Mucosa of descending colon (tissue), 1 donor: ENCODE results near the gene ABCC1.

DNA sequence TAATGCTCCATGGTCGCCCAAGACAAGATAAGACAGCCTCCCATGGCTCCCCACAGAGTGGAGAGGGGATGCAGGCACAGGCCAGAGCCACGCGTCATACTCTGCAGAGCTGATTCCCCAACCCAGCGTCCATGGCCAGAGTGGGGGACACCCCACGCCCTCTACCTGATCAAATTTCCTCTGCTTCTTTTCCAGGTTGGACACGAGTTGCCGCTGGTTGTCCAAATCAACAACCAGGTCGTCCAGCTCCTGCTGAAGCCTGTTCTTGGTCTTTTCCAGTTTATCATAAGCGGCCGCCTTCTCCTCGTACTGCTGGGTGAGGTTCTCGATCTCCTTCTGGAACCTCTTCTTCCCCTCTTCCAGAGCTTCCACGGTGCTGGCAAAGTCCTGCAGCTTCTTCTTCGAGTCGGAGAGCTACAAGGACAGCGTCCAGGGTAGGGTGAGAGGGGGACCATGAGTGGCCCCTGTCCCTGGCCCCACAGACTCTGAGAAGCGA, 74.0 kb downstream of the NDE1 start:
- PRO-cap, result no peak

DNA sequence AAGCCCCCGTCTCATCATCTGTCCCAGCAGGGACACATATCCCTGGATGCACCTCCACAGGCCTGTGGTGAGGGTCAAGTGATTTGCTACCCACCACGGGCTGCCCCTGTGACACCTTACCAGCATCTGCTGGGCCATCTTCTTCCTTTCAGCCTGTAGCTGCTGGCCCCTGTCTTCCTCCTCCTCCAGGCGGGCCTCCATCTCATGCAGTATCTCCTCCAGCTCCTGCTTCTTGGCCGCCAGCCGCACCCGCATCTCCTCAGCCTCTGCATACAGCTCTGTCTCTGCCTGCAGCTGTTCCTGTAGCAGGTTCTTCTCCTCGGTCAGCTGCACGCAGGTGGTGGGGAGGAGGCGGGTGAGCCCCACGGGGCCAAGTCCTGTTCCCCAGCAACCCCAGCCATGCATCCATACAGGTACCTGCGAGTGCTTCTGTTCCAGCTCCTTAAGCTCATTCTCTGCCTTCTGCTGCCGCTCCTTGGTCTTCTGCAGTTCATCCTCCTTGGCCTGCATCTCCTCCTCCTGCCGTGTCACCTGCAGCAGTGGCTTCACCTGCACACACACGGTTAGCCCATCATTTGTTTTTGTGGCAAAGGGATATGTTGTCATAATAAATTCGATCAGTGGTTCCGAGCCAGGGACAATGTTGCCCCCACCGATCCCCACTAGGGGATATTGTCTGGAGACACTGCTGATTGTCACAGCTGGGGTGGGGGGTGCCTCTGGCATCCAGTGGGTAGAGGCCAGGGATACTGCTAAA, 91.5 kb downstream of the NDE1 start:
- PRO-cap, result no peak

- PRO-cap, result no peak
These were observed 2.7 kb downstream of the MYH11 start for GRCh38 chr16:15854079-15854495.

GRCh38 chr16:15856638-15856854, 282 bp downstream of the MYH11 start:
- PRO-cap, result no peak

GRCh38 chr16:15949014-15950055, at the start of gene ABCC1:
Gene ABCC1 (plus strand): TSS chr16:15949616.
- PRO-cap, result bidirectional peak, plus-strand start at chr16:15949640, minus-strand start at chr16:15949512; bidirectional peak, plus-strand start at chr16:15949992, minus-strand start at chr16:15949901

DNA sequence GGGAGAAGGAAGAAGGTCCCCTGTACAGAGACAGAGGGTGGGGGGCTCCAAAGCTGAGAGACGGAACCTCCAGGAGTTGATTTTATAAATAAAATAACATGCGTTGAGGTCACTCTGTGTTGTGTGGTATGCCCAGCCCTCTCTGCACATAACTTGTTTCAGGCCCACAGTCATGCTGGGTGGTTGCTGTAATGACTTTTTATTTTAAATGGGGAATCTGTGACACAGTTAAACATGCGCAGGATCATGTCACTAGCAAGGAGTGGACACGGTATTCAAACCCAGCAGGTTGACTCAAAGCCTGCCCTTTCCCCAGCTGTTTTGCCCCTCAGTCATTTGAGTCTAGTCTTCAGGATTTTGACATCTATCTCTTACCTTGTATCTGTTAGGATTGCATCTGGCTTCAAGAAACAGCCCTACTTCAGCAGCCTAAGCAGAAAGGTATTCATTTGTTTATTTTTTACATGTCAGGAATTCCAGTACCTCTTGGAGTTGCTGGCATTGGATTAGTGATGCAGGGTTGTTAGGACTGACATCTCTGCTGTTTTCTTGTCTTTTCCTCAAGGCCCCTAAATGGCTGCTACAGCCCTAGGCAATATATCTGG, 22.6 kb downstream of the ABCC1 start:
- PRO-cap, result no peak

DNA sequence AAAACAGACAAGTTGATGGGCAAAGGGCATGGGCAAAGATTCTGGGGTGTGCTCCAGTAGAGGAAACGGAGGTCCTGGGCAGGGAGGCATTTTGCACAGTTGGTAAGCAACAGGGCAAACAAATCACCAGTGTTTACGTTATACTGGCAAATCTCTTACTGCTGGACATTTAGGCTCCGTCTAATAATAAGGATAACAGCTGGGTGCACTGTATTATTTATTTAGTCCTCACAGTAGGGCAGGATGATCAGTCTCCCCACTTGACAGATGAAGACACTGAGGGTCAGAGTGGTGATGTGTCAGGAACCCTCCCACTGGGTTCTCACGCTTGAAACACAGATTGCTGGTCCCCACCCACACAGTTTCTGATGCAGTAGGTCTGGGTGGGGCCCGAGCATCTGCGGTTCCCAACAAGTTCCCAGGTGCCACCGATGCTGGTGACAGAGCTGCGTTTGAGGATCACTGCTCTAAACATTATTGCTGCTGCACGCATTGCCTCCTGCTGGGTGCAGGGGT, 75.7 kb downstream of the ABCC1 start:
- PRO-cap, result no peak

GRCh38 chr16:16071686-16072204, 122.3 kb downstream of the ABCC1 start:
- PRO-cap, result no peak

DNA sequence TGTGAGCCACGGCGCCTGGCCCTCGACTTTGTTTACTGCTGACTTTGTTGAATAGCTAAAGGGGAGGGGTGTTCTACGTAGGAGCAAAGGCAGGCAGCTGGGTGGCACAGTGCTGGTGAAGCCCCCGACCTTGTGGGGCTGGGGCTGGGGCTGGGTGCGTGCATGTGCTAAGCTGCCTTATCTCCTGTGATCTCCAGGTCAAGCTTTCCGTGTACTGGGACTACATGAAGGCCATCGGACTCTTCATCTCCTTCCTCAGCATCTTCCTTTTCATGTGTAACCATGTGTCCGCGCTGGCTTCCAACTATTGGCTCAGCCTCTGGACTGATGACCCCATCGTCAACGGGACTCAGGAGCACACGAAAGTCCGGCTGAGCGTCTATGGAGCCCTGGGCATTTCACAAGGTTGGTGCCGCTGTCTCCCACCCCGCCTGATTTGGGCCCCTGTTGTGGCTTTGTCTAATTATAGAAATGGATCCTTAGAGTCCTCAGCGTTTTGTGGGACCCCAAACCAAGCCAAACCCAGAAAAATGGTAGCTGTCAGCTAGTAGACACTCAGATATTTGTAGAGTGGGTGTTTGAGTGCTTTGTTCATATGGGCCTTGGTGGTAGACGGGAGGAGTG, 112.0 kb downstream of the ABCC6 start:
- PRO-cap, result no peak

GRCh38 chr16:16159241-16159736, 64.0 kb downstream of the ABCC6 start:
- PRO-cap, result no peak

GRCh38 chr16:16804862-16805075, 425.8 kb downstream of the NPIPA7 start:
- PRO-cap, result unidirectional peak, minus-strand start at chr16:16804917

- PRO-cap, result unidirectional peak, plus-strand start at chr16:17270831; unidirectional peak, plus-strand start at chr16:17271028
These were observed 200.2 kb downstream of the XYLT1 start for GRCh38 chr16:17270445-17271112.

DNA sequence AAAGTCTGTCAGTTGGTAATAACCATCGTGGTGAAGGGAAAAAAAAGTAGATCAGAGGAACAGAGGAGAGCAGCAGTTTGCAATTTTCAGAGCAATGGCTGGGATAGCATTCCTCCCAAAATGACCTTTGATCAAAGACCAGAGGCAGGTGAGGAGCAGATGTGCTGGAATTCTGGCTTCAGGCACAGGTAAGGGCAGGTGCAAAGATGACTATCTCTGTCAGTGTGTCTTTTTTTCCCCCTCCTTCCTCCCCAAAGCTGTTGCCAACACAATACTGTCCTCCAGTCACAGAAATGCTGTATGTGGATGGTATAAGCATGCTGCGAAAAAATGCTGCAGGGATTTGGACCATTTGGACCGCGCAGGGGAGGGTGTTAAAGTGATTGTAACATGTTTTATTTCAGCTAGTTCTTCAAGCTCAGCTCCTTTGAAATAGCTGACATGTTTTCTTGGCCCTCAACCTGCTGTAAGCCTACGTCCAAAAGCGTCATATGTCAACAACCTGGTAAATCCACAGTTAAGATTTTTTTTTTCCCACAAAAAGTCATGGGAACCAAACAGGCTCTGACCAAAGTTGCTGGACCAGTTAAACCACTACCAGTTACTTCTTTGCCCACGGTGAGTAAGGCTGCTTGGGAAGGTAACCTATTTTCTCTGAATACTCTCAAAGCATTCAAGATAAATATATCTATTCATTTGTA, 166.5 kb downstream of the XYLT1 start:
- PRO-cap, result no peak

- PRO-cap, result no peak
These were observed 128.9 kb downstream of the XYLT1 start for GRCh38 chr16:17341705-17342448.

- PRO-cap, result unidirectional peak, plus-strand start at chr16:17346901; unidirectional peak, minus-strand start at chr16:17347107
These were observed 123.9 kb downstream of the XYLT1 start for GRCh38 chr16:17346449-17347673.

GRCh38 chr16:17380460-17381158, 90.2 kb downstream of the XYLT1 start:
- PRO-cap, result bidirectional peak, plus-strand start at chr16:17380960, minus-strand start at chr16:17380768

- PRO-cap, result no peak
These were observed 12.5 kb downstream of the XYLT1 start for GRCh38 chr16:17458113-17458860.

GRCh38 chr16:17467947-17468417, 2.8 kb downstream of the XYLT1 start:
- PRO-cap, result no peak

GRCh38 chr16:18523718-18524182, 38.1 kb downstream of the NOMO2 start:
- PRO-cap, result no peak

DNA sequence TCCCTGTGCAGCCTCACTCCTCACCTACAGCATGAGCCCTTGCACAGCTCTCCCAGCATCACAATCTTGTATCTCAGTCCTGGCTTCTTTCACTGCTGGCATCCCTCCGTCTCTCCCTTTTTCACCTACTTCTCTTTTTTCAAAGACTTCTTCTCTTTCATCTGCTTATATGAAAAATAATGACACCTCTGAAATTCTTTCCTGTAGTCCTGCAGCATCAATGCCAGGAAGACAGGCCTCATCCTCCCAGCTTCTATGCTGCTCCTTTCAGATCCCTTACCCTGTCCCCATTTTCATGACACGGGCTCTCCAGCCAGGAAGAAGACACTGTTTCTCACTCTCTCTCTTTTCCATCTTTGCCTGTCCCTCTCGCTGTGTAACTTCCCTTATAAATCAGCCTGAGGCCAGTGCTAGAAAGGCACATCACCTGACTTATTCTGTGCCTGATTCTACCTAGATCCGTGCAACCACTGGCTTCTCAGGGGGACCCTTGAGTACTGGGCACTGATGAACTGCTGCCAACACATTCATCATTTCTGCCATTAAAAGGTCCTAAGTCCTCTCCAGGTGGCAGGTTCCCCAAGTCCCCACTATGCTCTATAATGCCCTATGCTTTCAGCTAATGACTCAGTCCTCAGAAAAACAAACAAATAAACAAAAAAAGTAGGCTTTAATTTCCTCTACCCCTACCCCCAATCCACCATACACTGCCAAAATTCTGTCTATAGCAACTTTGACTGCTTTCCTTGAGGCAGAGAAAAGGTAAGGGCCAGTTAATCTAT, 60.0 kb upstream of the ARL6IP1 start:
- PRO-cap, result no peak